Caco-2 (cell line): ENCODE measurements around a stretch of chr2.

GRCh38 chr2:47690715-47691191 lies 92.2 kb upstream of the MSH6 start:
- PRO-cap, result no peak
- RRBS, result no CpG with 5 or more reads among the region's 34 CpGs

DNA sequence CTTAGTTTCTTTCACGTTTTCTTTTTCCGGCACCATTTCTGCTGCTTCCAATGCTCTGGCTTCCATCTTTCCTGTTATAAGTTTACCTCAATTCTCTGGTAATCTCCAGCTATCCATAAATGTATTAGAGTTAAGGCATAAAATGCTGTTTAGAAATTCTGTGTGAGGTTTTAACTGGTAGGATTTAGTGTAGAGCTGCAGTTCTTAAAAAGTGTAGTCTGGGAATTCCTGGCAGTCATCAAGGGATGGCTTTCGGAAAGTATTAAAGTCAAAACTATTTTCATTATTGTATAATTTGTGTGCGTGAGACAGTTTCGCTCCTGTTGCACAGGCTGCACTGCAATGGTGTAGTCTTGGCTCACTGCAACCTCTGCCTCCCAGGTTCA lies 34.3 kb downstream of the FBXO11 start:
- PRO-cap, result no peak
- RRBS, result no CpG with 5 or more reads among the region's 5 CpGs

DNA sequence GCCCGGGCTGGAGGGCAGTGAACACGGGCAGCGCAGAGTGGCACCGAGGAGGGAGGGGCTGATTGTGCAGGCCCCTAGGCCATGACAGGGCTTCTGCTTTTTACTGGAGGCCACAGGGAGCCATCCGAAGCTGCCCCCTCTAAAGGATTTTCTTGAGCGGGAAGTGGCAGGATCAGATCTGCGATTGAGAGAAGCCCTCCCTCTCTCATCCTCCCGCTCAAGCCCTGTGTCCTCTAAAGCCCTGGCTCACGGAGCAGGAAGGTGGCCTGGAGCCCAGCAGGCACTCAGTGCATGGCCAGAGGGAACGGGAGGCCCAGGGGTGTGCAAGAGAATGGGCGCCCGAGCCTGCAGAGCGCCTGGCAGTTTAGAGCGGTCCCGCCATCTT lies 20.5 kb upstream of the PPP1R21 start:
- PRO-cap, result no peak
- RRBS, result no CpG with 5 or more reads among the region's 15 CpGs

GRCh38 chr2:48510246-48510795 lies 19.6 kb upstream of the STON1 start:
- PRO-cap, result no peak
- RRBS, result no CpG with 5 or more reads among the region's 5 CpGs

DNA sequence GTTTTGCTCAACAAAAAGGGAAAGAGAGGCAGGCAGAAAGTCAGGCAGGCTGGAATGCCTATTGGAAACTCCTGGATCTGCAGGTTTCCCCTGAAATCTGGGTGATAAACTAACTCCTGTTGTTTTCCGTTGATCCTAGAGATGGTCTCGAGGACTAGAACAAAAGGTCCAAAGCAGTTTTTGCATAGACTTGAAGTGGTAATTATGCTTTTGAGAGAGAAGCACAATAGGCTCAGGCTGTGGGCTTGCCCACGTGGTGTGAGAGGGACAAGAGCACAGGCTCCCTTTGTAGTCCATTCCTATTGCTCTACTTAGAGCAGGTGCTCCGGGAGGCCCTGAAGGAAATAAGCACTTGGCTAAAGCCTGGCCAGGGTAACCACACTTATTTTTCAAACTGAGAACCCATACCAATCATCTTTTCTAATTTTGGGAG lies 31.9 kb upstream of the GTF2A1L start:
- PRO-cap, result no peak
- RRBS, result no CpG with 5 or more reads among the region's 4 CpGs

- PRO-cap, result no peak
- RRBS, result no CpG with 5 or more reads among the region's 5 CpGs
Observed at GRCh38 chr2:53248372-53248932, 519.2 kb upstream of the CHAC2 start.

GRCh38 chr2:53714124-53714656 lies 53.4 kb upstream of the CHAC2 start:
- PRO-cap, result no peak
- RRBS, result 88% methylated on average over 2 of the region's 6 CpGs

- PRO-cap, result no peak
- RRBS, result no CpG with 5 or more reads among the region's 1 CpG
Observed at GRCh38 chr2:53739110-53739402, 28.5 kb upstream of the CHAC2 start.

GRCh38 chr2:53767271-53767713 lies 312 bp upstream of the CHAC2 start:
- PRO-cap, result bidirectional peak, plus-strand start at chr2:53767824, minus-strand start at chr2:53767527
- RRBS, result no CpG with 5 or more reads among the region's 12 CpGs

- PRO-cap, result no peak
- RRBS, result no CpG with 5 or more reads among the region's 1 CpG
Observed at GRCh38 chr2:53784989-53785312, 1.8 kb downstream of the ASB3 start.

DNA sequence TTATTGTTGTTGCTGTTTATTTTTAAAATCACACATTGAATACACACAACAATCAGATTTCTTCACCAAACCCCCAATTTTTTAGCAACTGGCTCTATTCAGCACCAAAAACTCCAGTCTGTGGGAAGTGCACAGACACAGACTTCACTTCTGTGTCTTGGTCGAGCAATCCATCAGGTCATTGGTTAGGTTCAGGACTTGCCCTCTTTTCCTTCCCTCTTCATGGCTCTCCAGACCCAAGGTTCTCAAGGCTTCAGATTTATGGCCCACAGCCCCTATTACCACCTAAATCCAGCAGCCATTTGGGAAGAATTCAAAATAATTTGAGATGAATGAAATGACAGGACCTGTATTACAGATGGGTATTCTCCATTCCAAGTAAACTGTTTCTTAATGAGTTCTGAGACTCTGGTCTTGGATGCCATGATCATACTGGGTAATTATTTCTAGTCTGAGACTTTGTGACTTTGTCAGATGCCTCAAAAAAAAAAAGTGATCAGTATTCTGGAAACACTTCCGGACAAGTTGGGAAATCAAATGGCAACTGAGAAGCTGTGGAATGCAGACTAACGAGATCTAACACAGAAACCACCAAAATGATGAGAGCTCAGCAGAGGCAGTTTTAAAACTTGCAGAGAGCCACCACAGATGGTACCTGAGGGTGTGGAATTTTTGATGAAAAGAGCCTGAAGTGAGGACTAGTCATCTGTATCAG lies 5.3 kb upstream of the GPR75 start:
- PRO-cap, result no peak
- RRBS, result no CpG with 5 or more reads among the region's 3 CpGs

DNA sequence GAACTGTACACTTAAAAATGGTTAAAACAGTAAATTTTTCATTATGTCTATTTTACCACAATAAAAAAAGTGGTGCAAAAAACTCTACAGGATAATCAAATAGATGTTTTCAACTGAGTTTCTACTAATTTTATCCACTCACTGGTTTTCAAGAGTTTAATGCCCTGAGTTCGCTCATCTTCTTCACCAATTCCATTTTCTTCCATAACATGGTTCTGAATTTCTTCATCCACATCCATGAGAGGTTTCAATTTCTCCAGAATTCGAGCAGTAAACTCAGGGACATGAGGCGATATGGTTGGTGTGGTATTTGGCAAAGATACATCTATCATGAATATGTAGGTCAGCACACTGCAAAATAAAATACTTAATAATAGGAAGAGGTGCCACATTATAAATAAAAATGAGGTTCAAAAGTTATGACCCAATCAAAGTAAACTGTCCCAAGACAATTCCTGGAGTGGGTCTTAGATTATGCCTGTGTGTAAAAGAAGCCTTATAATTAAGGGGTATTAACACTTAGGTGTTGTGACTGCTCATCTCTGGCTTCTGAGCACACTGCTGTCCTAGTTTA lies 27.4 kb upstream of the GPR75 start:
- PRO-cap, result no peak
- RRBS, result no CpG with 5 or more reads among the region's 3 CpGs

DNA sequence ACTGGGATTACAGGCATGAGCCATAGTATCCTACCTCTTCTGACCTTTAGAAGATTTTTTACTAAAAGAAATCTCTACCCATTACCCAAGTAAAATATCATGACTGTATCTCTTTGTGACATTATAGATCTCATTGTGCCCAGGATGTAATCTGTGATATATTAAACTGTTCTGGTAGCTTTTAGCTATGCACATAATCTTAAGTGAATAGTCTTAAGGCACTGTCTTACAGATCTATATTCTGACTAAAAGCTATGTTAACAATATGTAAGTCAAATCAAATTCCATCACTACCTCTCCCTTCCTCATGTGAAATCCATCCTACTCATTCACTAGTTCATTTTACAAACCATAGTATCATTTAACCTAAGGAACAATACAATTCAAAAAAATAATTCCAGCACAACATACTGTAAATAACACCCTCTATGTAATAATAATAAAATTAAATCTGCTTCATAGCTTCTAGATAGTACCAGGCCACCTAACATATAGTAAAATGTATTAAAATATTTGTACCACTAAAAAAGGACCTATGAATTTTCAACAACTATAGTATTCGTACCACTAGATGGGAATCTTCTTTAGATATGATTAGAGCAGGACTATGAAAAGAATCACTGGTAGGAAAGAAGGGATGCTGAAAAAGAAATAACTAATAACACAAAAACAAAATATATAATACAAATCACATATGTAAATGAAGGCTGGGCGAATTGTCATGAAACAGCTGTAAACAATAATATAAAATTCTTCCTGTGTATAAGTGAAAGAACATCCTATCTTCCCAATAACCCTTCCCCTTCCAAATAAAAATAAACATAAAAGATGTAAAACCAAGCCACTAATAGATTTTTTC lies 53.2 kb upstream of the GPR75 start:
- PRO-cap, result no peak
- RRBS, result no CpG with 5 or more reads among the region's 2 CpGs

GRCh38 chr2:53971340-53971424 lies 269 bp downstream of the ACYP2 start:
- PRO-cap, result no peak
- RRBS, result 6% methylated on average over 2 of the region's 3 CpGs

DNA sequence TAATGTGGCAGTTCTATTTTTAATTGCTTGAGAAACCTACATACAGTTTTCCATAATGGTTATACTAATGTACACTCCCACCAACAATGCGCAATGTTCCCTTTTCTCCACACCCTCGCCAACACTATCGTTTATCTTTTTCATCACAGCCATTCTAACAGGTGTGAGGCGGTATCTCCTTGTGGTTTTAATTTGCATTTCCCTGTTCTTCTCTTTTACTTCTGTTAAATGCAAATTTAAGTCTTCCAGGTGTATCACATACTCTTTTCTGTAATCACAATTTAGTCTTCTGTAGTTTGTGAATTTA lies 128.9 kb downstream of the ACYP2 start:
- PRO-cap, result no peak
- RRBS, result no CpG with 5 or more reads among the region's 4 CpGs

- PRO-cap, result no peak
- RRBS, result no CpG with 5 or more reads among the region's 2 CpGs
Observed at GRCh38 chr2:54160274-54160882, 95.7 kb downstream of the TSPYL6 start.

- PRO-cap, result no peak
- RRBS, result no CpG with 5 or more reads among the region's 2 CpGs
Observed at GRCh38 chr2:54428534-54428892, 27.6 kb upstream of the SPTBN1 start.

DNA sequence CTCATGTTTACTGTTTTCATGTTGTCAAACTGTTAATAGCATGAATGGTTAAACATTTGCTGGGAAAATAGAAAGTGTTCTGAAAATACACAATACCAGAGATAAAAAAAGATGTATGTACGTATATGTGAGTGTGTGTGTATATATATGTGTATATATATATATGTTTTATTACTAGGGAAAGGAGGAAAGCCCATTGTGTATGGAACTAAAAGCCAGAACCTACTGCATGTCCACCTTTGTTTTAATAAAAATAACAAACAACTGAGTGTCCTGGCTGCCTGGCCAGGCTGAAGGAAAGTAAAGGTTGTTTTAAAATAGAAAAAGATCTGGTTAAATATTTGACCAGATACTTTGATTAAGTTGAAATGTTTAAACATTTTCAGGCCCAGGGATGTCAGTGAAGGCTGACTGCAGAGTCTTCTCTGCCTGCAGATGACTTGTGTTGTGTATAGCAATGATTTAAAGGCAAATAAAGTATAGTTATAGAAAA lies 22.7 kb downstream of the SPTBN1 start:
- PRO-cap, result no peak
- RRBS, result no CpG with 5 or more reads among the region's 1 CpG

DNA sequence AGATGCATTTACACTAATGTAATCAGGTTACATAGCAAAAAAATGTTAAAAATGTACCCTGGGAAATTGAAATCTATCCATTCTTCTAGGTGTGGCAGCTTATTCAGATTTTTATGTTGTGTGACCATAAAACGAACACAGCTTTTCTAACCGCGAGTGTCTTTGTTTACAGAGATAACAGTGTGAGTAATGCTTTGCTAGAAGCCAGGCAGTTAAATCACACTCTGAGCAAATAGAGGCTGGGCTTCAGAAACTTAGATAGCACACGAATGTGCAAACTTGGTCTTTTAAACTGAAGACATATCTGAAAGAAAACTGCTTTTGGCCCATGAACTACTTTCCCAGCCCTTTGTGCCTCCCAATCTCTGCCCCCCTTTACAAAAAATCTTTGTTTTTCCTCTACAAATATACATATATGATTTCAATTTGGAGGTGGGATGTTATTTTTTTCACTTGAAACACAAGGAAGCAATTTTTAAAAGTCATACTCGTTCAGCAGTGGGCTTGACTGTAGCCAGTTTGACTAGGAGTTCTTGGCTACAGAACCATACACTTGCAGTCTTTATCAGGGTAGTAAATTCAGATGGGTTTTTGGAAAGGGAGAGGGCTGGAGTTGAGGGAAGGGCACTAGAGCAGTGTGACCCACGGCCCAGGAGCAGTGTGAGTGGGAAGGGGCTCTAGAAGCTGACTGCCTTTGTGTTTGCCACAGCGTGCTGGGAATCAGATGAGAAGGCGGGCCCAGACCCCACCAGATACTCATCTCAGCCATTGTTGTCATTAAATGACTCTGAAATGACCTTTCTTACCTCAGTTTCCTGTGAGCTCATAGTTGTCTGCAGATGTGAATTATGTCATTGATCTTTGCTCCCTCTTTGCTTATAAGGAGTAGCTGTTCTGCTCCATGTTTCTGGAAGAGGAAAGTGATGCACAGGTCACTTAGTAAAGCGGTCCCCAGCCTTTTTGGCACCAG lies 116.4 kb downstream of the SPTBN1 start:
- PRO-cap, result bidirectional peak, plus-strand start at position 318 of the sequence, minus-strand start at position 105 of the sequence; unidirectional peak, plus-strand start at position 517 of the sequence; bidirectional peak, plus-strand start at position 908 of the sequence, minus-strand start at position 690 of the sequence
- RRBS, result no CpG with 5 or more reads among the region's 9 CpGs

GRCh38 chr2:54595978-54597086 lies 127.1 kb upstream of the EML6 start:
- PRO-cap, result no peak
- RRBS, result no CpG with 5 or more reads among the region's 15 CpGs